Osteocyte (in vitro differentiated cells): ENCODE measurements around the gene TNFSF10.

DNA sequence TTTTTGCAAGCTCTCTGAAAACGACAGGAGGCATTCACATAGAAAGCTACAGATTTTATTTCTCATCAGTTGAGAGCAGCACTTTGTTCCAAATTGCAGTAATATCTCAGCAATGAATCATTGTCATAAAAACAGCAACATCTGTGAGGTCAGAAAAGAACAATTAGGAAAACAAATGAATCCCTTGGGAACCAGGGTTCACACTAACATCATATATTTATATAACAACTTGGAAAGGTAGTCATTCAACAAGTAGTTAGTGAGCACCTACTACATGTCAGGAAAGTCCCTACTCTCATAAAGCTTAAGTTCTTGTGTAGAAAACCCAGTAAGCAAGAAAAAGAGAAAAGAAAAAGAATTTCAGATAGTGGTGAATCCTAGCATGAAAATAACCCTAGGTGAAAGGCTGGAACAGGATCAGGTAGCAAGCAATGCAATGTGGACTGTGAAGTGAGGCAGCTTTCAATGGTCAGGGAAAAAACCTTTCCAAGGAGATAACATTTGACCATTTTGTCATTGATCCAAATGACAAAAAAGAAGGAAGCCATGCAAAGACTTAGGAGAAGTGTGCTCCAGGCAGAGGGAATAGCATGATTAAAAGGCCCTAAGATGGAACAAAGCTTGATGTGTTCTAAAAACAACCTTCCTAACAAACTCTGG, 8.2 kb downstream of the PLD1 start:
- PRO-cap = no peak

DNA sequence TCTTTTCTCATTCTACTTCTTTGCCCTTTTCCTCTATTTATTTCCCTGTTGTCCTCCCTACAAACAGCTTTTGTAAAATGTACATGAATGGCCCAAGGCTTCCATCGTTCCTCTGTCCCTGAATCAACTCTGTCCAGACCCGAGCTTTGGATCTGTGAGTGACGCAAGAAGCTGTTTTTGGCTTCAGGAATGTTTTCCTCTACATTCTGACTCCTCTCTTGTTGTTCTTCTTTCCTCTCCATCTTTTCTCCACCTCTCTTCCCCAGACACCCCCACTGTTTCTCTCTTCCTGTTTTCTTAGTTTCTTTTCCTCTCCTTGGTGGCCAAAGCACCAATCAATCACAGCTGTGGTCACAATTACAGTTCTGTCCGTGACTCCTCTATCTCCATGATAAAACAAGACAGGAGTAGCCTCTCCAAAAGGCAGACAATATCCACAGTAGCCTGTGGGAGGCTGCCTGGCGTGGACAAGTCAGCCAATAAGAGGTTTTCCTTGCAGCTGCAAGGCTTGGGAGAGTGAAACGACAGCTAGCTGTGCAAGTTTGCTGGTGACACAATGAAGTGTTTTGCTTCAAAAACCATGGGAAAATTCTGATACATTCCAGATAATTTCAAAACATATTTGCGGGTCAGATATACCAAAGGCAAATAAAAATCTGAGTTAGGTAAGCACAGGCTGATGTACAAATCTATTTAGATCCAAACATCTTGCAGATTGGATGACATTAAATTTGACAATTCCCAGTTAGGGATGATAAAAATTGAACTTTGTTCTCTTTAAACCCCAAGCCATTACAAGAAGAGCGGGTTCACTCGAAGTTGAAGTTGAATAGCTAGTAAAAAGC, 4.8 kb upstream of the TMEM212 start:
- PRO-cap = bidirectional peak, plus-strand start at position 241 of the sequence, minus-strand start at position 131 of the sequence

- PRO-cap = no peak
Observed at GRCh38 chr3:171849611-171849974, 6.4 kb downstream of the TMEM212 start.

GRCh38 chr3:172066318-172066993, 27.1 kb downstream of the FNDC3B start:
- PRO-cap = no peak

- PRO-cap = no peak
Observed at GRCh38 chr3:172067249-172068001, 28.0 kb downstream of the FNDC3B start.

DNA sequence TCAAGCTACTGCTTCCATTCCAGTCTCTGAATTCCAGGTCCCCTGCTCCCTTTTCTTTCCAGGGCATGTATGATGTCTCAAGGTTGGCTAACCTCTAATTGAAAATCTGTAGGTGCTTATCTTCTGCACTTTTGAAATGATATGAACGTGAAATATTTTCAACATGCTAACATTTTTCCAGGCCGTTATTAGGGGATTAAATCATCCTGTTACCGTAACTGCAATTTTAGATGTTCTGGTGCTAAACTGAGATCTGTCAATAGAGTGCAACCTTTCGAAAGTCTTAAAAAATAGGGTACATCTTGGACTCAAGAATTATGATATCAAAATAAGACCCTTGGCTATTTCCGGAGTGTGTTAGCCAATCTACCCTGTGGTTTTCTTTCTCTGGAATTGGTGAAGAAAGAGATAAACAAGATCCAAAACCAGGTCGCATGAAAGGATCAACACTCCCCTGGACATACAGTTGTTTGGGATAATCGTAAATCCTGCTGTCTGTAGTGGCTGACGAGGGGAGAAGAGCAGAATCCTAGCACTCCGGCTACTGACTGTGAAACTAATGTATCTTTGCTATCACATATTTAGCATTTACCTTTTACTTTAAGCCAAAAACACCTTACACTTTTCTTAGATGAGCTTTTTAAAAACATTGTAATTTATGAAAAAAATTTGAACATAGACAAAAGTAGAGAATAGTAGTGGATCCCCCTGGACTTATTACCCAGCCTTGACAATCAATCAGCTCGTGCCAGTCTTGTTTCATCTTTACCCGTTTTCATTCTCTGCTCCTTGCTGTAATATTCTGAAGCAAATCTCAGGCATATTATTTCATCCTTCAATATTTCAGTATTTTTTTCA, 30.9 kb downstream of the FNDC3B start:
- PRO-cap = no peak

DNA sequence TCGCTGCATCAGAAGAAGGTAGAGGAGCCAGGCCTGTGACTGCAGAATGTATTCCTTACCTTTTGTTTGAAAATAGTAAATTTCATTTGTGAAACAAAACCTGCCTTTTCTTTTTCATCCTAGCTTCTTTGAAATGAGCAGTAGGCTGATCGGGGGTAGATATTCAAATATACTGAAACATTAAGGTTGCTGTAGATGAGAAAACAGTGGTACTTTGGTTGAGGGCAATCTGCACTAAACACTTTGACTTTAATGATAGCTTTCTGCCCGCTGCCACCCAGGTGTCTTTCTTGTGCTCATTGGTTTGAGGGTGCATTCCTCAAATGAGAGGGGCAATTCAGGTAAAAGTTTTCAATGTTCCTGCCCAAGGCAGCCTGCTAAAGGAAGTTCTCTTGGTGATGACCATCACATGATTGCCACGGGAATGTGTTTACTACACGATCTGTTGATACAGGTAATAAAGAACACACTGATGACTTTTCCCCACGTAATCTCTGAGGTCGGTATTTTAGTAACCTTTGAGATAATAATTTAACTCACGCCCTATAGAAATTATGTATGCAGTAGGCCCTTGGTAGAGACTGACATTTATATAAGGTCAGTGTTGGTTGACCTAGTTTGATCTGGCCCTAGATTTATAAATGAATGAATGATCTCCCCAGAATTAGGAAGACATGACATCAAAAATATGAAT, 39.3 kb downstream of the FNDC3B start:
- PRO-cap = no peak

DNA sequence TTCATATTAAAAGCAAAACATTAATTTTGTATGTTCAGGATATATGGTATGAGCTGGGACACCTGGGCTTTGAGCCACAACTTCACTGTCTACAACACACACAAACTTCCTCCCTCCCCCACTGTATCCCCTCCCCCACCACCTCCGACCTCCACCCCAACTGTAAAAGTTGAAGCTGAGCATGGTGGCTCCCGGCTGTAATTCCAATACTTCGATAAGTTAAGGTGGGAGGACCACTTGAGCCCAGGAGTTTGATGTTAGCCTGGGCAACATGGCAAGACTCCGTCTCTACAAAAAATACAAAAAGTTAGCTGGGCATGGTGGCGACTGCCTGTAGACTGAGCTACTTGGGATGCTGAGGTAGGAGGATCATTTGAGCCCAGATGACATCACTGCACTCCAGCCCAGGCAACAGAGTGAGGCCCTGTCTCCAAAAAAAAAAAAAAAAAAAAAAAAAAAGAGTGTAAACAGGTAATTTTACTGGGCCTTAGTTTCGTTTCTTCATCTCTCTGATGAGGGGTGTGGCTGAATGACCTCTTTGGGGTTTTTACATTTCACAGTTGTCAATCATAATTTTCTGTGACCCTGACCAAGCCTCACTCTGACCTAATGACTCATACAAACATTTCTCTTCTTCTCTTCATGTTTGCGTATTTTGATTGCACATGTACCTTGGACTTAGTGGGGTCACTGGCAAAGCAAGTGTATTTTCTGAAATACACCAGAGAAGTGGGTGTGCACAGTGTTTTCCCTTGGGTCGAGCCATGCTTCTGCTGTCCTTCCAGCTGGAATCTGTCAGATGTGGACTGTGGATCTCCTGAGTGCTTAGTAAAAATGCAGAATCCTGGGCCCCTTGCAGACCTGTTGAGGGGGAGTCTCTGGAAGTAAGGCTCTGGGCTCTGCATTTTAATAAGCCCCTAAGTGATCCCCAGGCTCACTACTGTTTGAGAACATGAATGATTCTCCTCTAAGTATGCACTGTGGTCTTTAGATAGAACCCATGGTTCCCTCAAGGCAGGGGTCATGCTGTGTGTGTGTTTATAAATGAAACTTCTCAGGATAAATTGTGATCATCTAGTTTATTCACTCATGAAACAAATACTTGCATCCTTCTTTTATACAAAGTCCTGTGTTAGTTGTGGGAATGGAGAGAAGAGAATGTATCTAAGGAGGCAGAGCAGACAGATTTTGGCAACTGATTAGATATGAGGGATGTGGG, 140.5 kb downstream of the FNDC3B start:
- PRO-cap = no peak

- PRO-cap = no peak
Observed at GRCh38 chr3:172212071-172212714, 172.8 kb downstream of the FNDC3B start.

DNA sequence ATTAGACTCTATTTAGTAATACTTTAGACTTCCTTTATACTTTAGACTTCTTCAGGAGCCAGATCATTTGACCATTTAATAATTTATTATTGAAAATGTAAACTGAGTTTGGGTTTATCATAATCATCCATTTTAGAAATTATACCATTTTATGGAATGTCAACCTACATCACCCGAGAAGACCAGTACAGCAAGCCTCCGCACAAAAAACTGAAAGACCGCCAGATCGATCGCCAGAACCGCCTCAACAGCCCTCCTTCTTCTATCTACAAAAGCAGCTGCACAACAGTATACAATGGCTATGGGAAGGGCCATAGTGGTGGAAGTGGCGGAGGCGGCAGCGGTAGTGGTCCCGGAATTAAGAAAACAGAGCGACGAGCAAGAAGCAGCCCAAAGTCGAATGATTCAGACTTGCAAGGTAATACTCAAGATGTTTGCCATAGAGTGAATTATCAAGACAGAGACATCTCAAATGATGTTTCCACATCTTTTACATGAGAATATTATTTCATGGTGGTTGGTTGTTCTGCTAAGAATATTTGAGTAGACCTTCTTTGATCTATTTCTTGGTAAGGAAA, 197.0 kb downstream of the GHSR start:
- PRO-cap = no peak

- PRO-cap = no peak
Observed at GRCh38 chr3:172252418-172253099, 195.7 kb downstream of the GHSR start.

- PRO-cap = no peak
Observed at GRCh38 chr3:172287771-172288857, 160.1 kb downstream of the GHSR start.

DNA sequence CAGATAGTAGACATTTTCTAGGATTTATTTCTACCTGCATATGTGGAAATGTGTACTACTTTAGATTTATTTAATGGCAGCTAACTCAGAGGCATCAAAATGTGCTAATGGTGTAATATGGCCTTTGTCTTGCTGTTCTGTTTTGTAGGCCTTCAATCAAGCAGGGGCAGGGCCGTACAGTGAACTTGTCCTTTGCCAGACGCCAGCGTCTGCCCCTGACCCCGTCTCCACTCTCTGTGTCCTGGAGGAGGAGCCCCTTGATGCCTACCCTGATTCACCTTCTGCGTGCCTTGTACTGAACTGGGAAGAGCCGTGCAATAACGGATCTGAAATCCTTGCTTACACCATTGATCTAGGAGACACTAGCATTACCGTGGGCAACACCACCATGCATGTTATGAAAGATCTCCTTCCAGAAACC, 95.6 kb downstream of the GHSR start:
- PRO-cap = no peak

- PRO-cap = no peak
Observed at GRCh38 chr3:172512309-172512972, 10.8 kb downstream of the TNFSF10 start.

DNA sequence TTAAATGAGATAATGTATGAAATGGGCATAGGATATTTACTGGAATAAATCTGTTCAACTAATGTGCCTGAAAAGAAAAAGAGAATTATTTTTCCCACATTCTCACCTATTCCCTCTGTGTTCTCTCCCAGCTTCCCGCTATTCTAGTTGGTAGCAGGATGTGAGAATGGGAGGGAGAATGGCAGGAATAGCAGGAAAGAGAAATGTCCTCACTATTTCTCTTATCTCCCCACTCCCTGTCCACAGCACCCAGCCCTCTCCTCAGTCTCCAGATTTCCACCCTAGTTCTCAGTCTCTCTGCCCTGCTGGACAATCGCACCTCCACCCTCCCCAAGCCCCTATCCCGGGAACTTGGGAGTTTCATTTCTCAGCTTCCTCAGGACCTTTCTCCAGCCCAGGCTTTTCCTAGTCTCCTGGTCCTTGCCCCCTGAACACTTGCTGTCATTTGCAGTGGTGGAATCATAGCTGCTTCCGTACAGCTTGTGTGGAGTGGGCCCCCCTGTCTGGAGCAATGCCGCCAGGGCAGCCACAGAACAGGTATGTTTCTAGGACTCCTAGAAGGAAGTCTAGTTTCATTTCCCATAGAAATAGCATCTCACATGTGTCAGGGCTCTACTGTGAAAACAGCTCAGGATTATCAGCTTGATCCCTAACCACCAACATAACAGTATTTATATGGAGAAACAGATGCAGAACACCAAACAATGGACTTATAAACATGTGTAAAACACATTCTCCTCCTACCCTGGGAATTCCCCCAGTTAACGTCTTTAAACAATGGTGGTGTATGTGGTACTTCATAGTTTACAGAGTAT, 10.1 kb downstream of the TNFSF10 start:
- PRO-cap = no peak

DNA sequence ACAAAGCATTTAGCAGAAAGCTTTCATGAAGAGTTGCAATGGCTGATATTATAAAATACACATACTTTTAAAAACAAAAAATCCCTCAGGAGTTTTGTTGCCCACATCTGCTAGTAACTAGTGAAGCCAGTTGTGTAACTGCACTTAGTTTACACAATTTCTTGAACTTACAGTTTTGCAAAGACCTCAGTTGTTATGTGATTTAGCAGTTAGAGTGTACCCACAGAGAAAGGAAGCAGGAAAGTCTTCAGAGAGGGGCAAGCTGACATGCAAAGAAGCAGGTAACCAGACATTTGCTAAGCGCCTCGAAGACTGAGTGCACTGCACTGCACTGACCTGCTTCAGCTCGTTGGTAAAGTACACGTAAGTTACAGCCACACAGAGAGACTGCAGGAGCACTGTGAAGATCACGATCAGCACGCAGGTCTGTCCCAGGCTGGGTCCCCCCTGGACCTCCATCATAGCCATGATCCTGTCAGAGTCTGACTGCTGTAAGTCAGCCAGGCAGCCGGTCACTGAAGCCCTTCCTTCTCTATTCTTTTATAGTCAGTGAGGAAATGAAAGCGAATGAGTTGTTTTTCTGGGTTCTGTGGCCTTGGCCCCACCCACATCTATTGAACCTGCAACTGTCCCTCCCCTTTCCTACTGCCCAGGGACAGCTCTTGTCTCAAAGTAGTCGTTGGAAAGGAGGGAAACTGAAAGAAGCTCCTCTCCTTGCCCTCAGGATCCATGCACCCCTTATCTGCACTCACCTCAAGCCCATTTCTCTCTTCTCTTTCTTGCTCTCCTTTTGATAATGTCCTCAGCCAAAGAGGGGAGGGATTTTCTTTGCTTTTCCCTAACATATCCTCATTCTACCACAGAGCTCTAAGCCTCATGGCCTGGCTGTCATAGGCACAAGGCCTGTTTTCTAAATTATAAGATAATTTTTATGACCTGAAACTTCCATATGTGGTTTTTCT, at the start of gene TNFSF10:
TSS of gene TNFSF10 (minus strand) at position 514 of the 962 bp plus-strand sequence.
- PRO-cap = no peak

DNA sequence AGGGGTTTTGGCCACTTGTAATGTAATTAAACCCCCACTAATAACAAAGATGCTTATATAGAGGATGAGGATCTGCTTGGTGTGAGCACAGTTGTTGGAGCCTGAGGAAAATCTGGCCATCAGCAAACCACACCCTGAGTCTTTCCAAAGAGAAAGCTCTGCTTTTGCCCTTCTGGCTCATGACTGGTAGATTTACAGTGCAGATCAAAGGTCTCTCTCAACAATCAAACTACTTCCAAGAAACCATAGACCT, 78.3 kb upstream of the TNFSF10 start:
- PRO-cap = no peak

DNA sequence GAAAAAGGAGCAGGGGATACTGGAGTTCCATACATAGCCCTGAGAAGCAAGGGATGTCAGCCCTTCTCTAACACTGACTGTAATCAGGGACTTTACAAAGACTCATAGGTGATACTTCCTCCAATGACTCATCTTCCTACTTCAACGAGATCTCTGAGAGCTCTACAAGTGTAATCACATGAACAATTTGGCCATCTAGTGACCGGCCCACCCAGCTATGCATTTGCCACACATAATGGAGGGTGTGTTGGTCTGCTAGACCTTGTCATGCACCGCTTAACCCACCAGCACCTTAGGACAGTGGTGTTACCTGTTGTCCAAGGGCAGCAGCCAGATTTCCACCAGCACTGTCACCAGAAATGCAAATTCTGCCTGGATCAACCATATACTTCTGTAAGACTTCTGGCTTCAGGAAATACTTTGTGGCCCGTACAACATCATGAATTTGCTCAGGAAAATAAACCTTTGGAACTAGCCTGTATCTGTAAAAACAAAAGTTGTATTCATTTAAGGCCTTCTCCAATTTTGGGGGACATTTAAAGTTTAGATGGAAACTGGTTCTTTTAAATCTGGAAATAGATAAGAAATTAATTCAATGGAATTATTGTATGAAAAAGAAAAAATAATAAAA, 75.1 kb downstream of the NCEH1 start:
- PRO-cap = no peak

- PRO-cap = no peak
Observed at GRCh38 chr3:172749006-172750043, 1.2 kb upstream of the ECT2 start.

GRCh38 chr3:173622961-173623363, 225.4 kb downstream of the NLGN1 start:
- PRO-cap = no peak